BE2C (cell line): ENCODE measurements around the genes BLNK, OPALIN and PIK3AP1.

DNA sequence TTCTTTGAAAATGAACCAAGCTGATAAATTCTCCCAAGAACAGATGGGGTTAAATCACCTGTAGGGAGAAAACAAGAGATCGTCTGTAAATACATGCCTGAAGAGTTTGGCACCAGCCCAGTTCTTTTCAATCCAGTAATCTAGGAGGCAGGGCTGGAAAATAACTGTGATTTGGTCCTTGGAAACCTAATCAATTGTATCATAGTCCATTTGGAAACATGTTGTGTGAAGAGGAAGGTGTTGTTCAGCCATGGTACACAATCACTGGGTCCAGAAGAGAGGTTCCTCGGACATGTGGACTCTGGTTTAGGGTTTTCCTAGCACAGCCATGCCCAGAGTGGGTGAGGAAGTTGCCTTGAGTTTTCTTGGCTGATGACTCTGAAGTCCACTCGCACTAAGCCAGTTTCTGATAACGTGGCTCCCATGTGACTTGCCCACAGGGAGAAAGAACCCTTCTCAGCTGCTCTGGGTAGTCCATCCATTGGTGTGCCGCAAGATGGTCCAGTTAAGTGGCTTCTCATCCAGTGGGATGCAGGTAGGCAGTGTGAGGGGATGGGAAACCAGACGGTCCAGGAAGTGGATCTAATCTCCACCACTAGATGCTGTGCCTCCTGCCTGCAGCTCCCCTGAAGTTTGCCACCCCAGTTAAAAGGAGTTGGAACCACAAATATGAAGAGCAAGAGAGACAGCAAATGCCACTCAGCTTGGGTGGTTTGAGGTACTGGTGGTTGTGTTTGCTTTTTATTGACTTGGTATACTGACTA is 5.1 kb downstream of the BLNK start:
- RRBS = no CpG with 5 or more reads among the region's 6 CpGs

DNA sequence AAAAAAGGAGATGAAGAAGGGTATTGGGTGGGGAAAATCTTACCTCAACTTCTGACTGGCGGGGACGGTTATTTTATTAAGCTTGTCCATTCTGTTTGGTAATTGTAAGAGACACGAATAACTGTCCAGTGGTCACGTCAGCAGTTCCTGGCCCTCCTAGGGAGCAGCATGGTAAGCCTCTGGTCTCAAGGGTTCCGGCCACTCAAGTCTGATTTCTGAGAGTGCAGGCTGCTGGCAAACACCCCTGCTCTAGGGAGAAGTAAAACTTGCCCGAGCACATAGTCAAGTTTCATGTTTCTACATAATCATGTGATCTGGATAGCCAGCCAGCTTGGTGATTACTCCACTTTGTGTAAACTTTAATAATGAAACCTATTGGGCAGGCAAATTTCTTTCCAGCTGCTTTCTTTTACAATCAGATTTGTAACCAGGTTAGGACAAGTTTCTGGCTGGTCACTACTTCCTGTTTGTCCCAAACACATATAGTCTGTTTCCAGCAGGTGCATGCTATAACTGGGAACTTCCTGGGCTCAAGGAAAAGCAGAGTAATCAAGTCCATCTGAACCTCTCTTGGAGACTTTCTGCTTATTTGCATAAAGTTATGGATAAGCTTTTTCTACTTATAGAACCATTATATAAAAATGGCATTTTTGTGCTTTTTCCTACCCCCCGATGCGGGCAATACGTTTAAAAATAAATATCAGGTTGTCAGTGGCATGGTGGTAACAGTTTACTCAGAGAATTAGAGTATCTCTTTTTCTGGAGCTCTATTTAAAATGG is at the start of gene BLNK:
TSS of gene BLNK (minus strand) at position 261 of the 780 bp plus-strand sequence.
- RRBS = no CpG with 5 or more reads among the region's 9 CpGs

DNA sequence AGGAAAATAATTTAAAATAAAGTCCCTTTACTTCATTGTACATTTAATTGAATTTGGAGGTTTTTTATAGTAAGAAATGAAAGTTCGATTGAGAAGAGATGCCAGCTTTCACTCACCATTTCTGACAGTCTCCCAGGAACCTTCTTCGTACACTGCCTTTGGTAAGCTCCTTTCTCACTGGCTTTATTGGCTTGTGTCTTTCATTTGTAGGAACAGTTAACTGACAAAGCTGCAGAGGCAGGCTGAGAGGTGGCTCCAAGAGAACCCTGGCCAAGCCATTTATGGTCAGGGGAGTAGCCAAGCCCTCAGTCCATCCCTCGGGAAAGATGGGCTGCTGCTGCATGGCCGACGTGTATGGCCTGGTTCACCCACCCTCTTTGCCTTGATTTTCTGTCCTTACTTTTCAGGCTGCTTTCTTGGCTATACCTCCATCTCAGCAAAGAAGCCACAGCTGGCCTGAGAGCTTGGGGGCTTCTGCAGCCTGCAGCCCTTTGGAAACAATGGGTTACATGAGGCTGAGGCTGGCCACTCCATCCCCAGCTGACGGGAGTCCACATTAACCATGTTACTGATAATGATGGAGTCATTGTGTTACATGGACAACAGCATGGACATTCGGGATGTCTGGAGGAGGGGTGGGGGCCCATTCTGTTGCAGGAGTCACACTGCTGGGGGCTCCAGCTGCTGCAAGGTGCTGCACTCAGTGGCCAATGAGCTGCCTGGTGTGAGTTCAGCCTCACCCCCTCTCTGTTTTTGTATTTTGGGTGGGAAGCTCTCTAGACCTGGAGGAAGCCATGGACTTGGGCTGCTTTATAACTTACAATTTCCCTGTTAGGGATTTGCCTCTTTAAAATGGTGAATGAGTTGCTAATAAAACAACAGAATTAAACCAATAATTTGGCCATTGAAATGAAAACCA is at the start of gene OPALIN:
TSS of gene OPALIN (minus strand) at position 225 of the 919 bp plus-strand sequence.
- RRBS = no CpG with 5 or more reads among the region's 7 CpGs

- RRBS = no CpG with 5 or more reads among the region's 8 CpGs
These were observed 15.8 kb upstream of the OPALIN start for GRCh38 chr10:96374642-96374914.

DNA sequence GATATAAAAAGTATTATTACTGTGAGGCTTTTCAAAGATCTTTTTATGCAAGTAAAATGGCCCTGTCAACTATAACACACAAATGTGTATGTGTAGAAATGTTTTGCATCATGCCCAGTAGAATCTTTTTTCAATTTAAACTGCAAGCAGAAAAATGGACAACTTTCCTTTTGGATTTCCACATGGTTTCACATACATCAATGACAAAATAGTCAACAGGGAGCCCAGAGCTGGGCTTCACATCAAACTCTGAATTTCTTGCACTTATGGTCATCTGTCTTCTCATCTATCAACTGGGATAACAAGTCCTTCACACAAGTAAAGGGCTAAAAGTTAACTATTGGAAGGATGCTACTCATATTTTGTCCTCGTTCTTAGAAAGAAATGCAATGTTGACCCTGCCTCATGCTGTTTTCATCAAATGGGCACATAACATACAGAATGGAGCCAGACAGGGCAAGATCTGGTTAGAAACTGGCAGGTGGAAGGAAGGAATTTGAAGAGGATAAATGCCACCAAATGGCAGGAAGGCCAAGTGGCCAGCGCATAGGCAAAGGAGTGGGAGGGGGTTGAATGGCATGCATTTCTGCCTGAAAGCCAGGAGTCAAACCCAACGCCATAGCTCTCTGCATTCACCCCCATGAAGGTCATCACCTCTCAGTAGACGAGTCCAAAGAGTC is 1.3 kb upstream of the TLL2 start:
- RRBS = no CpG with 5 or more reads among the region's 4 CpGs

DNA sequence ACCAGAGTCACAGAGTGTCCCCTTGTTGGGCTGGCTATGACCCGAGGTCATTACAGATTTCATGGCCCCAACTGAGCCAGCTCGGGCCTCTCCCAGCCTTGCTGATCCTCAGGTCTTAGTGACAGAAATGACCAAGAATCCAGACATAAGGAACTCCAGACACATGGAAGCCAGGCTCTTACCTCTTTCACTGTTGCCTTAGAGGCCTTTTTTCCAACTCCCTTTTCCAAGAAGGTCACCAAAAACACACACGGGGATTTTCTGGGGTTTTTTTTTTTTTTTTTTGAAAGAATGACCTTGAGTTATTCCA is 44.0 kb downstream of the PIK3AP1 start:
- RRBS = no CpG with 5 or more reads among the region's 3 CpGs

GRCh38 chr10:96720345-96721308 is at the start of gene PIK3AP1:
Gene PIK3AP1, minus strand, starts transcription at chr10:96720514.
- RRBS = 1% methylated on average over 21 of the region's 62 CpGs

- RRBS = no CpG with 5 or more reads among the region's 7 CpGs
These were observed 40.2 kb downstream of the LCOR start for GRCh38 chr10:96872070-96872887.

GRCh38 chr10:96935861-96936318 is 103.8 kb downstream of the LCOR start:
- RRBS = no CpG with 5 or more reads among the region's 5 CpGs

GRCh38 chr10:96947043-96947376 is 114.9 kb downstream of the LCOR start:
- RRBS = no CpG with 5 or more reads among the region's 5 CpGs

GRCh38 chr10:96985921-96986421 is 153.9 kb downstream of the LCOR start:
- RRBS = no CpG with 5 or more reads among the region's 2 CpGs

- RRBS = 61% methylated on average over 7 of the region's 41 CpGs
These were observed 1.9 kb downstream of the FRAT1 start for GRCh38 chr10:97320750-97321529.

DNA sequence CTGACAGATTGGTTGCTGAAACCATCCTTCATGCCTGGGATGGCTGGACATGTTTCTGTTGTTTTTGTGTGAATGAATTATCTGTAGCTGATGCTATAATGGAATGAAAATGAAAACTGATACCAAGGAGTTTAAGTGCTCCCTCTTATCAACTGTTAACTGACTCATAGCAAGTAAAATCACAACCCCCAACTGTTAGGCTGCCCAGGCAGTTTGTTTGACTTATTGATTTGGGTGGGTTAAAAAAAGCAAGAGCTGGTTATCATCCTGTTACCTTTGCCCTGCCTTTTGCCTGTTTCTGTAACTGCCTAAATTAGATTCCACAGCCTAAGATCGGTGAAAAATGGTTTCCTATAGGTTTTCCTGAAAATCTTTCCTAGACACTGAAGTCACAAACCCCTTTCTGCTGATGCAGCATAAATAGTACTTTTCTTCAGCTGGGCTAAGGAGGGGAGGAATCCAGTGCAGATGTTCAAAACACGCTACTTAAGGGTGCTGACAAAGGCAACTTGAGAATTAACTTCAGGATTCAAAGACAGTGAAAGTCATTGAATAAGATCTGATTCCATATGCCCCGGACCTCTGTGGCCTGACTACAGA is 5.7 kb downstream of the FRAT2 start:
- RRBS = no CpG with 5 or more reads among the region's 3 CpGs

DNA sequence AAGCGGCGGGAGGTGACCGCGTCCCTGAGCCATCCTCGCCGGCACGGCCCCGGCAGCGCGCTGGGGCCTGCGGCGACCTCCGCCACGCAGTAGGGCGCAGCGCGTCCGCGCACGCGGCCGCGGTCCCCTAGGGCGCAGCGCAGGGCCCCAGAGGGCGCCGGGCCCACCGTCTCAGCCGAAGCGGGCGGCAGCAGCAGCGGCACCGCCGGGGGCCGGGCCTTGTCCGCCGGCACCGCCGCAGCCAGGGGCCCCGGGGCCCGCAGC is 497 bp downstream of the FRAT2 start:
- RRBS = under 1% methylated on average over 17 of the region's 41 CpGs

DNA sequence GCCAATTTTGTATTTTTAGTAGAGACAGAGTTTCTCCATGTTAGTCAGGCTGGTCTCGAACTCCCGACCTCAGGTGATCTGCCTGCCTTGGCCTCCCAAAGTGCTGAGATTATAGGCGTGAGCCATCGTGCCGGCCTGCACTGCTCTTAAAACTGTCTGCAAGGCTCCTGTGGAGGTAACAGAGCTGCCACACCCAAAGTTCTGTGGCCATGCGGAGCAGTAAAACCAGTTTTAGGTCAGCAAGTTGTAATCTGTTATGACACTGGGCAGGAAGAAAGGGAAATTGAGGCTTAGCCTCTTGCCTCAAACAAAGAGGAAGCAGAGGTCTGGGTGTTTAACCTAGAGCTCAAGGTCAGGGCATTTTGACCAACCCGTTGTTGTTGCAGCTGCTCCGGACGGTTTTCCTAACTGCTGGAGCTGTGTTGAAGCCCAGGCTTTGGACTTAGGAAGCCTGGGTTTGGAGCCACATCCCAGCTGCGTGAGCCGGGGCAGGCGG is 7.3 kb upstream of the RRP12 start:
- RRBS = 94% methylated on average over 4 of the region's 12 CpGs

GRCh38 chr10:97427478-97428235 is 1.7 kb downstream of the PGAM1 start:
- RRBS = no CpG with 5 or more reads among the region's 10 CpGs

DNA sequence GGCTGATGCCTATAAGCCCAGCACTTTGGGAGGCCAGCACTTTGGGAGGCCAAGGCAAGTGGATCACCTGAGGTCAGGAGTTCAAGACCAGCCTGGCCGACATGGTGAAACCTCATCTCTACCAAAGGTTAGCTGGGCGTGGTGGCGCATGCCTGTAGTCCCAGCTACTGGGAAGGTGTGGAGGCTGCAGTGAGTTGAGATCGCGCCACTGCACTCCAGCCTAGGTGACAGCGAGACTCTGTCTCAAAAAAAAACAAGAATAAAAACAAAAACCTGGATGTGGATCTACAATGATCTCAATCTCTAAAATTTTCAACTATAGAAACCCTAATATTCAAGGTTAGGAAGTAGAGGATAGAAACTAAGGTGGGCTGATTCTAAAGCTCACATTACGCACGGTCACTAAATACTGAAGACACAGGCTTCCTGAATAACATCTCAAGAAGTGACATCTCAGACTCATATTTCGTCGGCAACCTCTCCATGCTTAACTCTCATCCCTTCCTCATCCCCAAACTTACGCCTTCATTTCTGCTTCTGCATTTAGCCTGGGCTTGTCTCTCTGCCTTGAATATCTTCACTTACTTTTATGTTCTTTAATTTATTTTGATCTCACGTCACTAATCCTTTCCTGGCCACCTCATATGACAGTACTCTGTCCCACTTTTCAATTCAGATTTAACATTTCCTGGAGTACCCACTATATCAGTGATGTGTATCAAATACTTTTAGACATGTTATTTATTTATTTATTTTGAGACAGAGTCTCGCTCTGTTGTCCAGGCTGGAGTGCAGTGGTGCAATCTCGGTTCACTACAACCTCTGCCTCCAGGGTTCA is 9.2 kb downstream of the PGAM1 start:
- RRBS = no CpG with 5 or more reads among the region's 14 CpGs

DNA sequence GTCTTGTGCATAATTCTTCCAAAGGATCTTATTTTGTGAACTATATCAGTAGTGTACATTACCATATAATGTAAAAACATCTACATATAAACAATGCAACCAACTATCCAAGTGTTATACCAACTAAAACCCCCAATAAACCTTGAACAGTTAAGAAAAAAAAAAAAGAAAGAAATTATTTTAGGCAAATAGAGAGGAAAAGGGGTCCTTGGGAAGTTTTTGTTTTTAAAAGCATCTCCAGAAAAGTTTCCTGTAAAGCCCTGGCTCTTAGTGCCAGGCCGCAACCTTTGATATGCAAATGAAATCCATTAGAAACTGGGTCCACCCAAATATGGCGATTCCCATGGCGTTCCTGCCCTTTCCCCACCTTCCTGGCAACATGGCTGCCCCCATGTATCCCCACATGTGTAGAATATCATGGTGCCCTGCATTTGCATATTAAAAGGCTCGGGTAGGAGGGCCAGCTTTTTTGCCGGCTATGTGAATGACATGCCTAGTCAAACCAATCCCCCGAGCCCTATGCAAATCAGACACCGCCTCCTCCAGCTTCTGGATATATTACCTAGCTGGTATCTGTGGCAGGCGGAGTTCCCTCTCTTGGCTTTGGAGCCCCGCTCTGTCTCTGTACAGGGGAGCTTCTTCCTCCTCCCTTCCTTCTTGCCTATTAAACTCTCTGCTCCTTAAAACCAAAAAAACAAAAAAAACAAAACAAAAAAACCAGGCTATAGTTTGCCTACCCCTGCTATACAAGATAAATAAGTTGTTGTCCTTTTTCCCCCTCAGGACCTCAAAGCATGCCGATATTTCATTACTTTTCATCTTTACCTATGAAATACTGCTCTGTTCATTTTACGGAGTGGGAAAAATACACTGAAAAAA is 18.3 kb downstream of the MMS19 start:
- RRBS = no CpG with 5 or more reads among the region's 11 CpGs

- RRBS = 0% methylated on average over 9 of the region's 63 CpGs
These were observed 791 bp downstream of the UBTD1 start for GRCh38 chr10:97499273-97500157.

- RRBS = no CpG with 5 or more reads among the region's 8 CpGs
These were observed 32.8 kb upstream of the ANKRD2 start for GRCh38 chr10:97539664-97540382.